Measurements from ENCODE around the genes ZNF467, ZNF775 and GIMAP6.

GRCh38 chr7:149772859-149773830 lies at the start of gene ZNF467:
ZNF467 (minus strand) TSS chr7:149773588.
- PRO-cap = no peak
- RAMPAGE, long total RNA = no peak

DNA sequence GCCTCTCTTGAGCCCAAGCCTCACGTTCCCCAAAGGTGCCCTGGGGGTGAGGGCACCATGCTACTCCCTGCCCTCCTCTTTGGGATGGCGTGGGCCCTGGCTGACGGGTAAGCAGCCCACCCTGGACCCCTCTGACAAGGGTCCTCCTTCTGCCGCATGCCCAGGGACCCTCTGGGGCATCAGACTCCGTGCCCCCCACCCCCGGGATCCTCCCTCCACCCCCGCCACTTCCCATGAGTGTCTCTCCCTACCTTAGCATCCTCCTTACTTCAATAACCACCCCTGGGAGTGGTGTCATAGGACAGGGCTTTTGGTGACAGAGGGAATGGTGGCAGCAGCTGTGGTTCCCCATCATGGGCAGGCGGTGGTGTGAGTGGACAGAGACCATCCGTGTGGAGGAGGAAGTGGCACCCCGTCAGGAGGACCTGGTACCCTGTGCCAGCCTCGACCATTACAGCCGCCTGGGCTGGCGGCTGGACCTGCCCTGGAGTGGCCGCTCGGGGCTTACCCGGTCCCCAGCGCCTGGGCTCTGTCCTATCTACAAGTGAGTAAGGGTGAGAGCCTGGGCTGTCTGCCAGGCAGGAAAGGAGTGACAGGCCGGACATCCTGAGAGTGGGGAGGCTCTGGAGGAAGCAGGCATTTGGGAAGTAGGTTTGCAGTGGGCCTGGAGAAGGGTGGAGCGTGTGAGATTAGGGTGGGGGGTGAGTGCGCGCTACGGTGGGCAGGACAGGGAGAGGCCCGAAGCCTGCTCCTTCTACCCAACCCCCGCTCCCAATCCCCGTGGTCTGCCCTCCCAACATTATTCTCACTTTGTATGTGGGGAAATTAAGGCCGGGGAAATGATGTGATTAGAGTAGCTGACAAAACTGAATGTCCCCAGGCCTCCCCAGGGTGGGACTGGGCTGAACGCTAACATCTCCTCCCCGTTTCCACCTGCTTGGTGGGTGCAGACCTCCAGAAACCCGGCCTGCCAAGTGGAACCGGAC lies 2.9 kb upstream of the ZNF467 start:
- PRO-cap = no peak
- RAMPAGE, long total RNA = no peak

GRCh38 chr7:149844172-149844927 lies 6.2 kb downstream of the ZNF862 start:
- PRO-cap = no peak
- RAMPAGE, long total RNA = no peak

DNA sequence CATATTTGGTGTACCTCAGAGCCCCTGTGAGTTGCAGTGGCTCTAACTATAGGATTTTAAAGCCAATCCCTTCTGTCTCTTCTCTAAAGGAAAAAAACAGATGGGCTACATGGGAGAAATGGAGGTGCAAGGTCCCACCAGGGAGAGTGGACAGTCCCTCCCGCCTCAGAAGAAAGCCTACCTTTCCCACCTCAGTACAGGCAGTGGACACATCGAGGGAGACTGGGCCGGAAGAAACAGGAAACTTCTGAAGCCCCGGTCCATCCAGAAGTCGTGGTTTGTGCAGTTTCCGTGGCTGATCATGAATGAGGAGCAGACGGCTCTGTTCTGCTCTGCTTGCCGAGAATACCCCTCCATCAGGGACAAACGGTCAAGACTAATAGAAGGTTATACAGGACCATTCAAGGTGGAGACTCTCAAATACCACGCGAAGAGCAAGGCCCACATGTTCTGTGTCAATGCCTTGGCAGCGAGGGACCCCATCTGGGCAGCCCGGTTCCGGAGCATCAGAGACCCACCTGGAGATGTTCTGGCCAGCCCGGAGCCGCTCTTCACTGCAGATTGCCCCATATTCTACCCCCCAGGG lies 9.6 kb downstream of the ZNF862 start:
- PRO-cap = no peak
- RAMPAGE, long total RNA = no peak

DNA sequence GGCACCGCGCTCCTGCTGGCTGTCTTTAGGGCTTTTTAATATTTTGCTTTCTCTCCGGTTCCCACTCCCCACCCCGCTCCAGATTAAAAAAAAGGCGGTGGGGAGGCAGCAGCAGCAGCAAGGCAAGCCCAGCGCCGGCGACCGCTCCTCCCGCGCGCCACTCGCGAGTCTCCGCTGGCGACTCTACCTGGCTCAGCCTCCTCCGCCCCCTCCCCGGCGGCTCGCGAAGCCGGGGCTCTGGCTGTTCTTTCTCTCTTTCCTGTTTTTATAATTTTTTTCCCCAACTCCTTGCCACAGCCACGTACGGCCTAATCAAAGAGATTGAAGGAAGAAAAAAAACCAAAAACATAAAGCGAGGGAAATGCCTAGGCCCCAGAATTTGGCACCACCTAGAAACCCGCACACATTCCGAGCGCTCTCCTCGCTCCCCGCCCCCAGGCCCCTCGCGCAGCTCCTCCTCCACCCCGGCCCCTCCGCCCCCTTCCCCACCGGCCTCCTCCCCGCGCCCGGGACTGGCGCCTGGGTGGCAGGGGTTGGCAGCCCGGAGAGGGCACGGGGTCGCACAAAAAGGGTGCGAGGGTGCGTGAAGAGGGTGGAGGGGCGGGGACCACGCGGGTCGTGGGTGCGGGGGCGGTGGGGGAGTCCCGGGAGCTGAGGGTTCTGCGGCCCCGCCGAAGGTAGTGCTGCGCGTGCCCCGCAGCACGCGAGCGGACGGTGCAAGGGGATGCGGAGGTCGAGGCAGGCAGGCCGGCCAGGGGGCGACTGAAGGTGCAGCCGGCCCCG lies 174.3 kb downstream of the ATP6V0E2 start:
- PRO-cap = no peak
- RAMPAGE, long total RNA = no peak

DNA sequence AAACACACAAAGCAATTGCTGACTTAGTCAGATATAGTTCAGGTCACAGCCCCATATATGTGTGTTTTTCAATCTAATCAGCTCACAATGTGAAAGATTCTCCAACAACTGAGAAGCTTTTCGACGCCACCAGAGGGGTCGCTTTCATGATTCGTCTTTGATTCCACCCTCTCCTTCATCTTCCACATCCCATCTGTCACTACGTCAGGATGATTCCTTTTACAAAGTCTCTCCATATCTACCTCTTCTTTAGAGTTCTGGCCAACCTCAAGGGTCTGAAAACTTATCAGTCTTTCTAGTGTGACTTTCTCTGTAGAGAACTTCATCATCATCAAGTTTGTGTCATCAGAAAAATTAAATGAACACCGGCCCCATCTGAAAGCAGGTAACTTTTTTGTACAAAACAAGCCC lies 188.6 kb upstream of the LRRC61 start:
- PRO-cap = no peak
- RAMPAGE, long total RNA = no peak

- PRO-cap = no peak
- RAMPAGE, long total RNA = no peak
Observed at GRCh38 chr7:150321961-150322811, 969 bp upstream of the LRRC61 start.

DNA sequence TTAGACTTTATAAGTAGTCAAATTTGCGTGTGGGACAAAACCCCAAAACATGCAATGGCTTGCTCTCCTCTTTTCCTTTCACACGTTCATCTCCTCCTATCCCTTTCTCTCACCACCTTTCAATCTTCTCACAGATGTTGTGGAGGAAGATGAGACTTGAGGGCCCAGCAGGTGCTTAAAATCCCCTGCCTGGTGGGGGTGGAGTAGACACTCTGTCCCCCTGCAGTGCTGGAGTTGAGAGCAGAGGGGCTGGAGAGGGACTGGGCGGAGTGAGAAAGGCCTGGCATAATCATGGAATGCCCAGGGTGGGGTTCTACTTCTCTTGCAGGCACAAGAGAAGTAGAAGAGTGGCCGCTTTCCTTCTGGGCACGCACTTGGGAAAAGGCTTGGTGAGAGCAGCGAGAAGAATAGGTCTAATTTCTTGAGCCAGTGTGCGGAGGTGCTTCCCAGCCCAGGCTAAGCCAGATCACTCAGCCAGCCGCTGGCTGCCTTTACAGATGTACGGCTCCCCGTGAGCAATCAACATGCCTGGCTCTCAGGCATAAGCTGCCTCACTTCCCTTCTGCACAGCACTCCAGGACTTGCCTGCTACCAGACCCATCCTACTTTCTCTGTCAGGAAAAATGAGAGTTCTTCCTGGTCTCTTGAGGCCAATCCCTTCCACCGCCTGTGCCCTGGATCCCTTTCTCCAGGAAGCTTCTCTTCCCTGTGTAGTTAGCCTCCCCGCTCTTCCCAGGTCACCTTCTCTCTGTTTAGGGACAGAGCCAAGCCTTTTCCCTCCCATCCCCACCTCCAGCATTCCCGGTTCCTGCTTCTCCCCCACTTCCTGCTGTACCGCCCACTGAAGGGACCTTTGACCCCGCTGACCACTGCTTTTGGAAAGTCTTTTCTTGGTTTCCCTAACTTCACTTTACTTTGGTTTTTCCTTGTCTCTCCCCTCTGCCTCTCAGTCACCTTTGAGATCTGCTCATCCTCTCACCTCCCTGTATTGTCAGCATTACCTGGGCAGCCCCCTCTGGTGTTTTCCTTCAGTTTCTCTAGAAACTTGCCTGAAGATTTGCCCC lies 1.0 kb upstream of the ACTR3C start:
- PRO-cap = no peak
- RAMPAGE, long total RNA = no peak

DNA sequence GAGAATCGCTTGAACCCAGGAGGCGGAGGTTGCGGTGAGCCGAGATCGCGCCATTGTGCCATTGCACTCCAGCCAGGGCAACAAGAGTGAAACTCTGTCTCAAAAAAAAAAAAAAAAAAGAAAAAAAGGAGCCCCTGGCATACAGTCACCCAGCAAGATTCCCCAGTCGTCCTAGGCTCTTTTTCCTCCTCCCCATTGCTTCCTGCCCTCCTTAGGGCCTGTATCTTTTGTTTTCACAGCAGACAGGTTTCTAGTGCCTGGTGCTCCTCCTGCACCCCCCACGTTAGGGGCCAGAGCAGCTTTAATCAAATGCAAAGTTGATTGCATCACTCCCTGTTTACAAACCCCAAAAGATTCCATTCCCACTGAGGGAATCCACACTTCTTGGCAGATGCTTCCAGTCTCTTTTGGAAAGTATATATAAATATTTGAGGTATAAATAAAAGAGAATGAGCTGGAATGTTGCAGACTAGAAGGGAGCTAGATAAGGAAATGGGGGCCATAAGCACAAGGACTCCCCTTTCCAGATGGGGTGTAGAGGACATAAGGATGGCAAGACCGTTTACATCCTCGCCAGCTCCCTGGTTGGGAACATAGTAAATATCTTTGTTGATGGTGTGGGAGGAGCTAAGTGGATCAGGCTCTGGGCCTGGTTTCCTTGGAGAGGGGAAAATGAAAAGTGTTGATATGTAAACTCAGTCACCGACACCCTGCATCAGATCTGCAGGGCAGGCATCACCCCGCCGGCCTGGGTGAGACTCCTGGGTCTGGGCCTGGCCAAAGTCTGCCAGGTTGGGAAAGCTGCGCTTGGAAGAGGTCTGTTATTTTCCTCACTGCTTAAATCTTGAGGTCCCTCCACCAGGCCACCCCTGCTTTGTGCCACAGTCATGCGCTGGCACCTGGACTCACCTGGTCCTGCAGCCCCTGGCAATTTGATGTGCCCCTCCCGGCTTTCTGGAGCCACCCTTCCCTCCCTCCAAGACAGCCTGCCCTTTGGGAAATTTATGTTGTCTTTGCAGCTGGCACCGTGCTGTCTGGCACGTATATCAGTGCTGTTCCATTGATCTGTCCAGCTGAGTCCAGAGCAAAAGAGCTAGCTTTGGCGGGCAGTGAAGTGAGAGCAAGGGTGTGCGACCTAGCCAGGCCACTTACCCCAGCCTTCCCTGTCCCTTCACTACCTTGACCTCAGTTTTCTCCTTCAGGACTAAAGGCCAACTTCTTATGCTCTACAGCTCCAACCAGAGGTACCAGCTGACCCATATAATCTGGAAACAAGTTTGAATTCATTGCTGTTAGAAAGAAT lies 6.0 kb downstream of the RARRES2 start:
- PRO-cap = no peak
- RAMPAGE, long total RNA = no peak

DNA sequence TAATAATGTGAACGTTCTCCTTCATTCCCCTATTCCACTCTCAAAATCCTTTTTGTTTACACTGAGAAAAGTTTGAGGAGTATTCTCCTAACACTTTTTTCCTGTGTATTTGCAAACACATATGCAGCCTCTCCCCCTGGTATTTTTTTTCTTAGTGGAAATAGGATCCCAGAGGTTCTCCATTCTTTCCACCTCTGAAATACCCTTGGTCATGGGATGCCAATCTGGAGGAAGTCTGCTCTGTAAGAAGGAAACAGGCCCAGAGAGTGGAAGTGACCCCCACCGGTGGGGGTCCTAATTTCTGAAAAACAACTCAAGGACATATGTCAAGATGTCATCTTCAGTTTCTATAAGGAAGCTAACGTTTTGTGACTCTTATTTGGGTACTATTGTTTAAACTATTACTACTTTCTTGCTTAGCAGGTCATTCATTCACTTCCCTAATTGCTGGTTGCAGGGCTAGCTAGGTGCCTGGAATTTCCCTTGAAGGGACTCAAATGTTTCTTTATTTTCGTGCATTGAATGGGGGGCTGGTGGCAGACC lies 2.0 kb upstream of the ZNF775 start:
- PRO-cap = no peak
- RAMPAGE, long total RNA = no peak

GRCh38 chr7:150379202-150379741 lies at the start of gene ZNF775:
ZNF775 (plus strand) TSS chr7:150379330.
- PRO-cap = no peak
- RAMPAGE, long total RNA = no peak

DNA sequence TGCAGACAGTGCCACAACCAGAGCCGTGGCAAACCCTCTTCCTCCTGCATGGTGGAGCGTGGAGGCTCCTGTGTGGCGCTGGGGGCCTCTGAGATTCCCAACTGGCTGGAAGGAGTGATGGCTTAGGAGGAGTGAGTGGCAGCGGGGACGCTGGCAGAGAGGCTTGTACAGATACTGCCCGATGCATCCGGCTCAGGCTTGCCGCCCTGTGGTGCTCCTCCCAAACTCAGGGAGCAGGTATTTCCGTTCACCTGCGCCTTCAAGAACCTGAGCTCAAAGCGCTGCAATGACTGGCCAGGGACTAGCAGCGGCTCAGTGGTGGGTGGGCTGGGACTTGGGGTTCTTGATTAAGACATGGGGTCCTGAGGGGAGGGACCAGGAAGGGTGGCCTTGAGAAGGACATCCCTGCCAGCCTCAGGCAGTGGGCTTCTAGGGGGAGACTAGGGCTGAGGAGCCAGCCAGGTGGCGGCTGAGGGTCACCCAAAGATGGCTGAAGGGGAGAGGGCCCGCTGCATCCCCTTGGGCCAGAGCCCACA lies 3.0 kb downstream of the ZNF775 start:
- PRO-cap = no peak
- RAMPAGE, long total RNA = no peak

- PRO-cap = no peak
- RAMPAGE, long total RNA = no peak
Observed at GRCh38 chr7:150385175-150385670, 6.1 kb downstream of the ZNF775 start.

- PRO-cap = no peak
- RAMPAGE, long total RNA = no peak
Observed at GRCh38 chr7:150404562-150405131, 829 bp upstream of the ENSG00000284691 start.

DNA sequence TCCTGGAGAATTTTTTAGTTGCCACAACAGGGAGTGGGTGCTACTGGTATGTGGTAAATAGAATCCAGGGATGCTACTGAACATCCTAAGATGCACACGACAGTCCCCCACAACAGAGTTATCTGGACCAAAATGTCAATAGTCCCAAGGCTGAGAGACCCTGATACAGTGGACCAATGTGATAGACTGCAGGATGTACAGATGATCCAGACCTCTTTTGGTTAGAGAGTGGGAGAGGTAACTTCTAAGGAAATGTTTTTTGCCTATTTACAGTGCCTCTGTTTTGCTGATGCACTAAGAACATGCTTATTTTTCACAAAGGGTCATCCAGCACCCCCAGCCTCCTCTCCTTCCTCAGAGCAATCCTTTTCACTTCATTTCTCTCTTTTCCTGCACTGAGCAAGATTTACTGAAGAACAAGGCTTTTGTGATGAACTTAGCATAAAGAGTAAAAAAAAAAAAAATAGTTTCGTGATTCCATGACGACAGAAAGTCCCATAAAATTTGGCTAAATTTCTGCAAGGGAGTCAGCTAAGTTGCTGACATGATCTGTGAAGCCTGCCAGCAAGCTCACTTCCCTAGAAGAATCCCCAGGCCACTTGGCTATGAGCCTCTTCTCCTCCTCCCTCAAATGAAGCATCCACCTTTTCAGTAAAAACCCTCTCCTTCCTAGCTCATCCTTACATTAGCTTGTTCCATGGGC lies 30.6 kb downstream of the GIMAP8 start:
- PRO-cap = no peak
- RAMPAGE, long total RNA = no peak

DNA sequence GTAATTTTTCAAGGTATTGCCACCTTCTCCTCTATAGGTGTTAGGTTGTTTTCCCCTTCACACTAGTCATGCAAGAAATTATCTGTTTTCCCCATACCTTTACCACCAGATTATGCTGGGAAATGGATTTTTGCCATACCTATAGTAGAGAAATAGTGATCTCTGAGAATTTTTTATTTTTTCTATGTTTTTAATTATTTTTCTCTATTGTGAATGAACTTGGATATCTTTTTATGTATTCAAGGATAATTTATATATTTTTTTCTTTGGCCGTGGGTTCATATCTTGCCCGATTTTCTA lies 3.5 kb downstream of the GIMAP7 start:
- PRO-cap = no peak
- RAMPAGE, long total RNA = no peak

- PRO-cap = no peak
- RAMPAGE, long total RNA = no peak
Observed at GRCh38 chr7:150519610-150520936, 5.4 kb downstream of the GIMAP7 start.

- PRO-cap = no peak
- RAMPAGE, long total RNA = no peak
Observed at GRCh38 chr7:150631934-150632950, at the start of gene GIMAP6. GIMAP6 (minus strand) TSS chr7:150632385.

GRCh38 chr7:150741927-150743051 lies 5.1 kb downstream of the GIMAP5 start:
- PRO-cap = no peak
- RAMPAGE, long total RNA = no peak

DNA sequence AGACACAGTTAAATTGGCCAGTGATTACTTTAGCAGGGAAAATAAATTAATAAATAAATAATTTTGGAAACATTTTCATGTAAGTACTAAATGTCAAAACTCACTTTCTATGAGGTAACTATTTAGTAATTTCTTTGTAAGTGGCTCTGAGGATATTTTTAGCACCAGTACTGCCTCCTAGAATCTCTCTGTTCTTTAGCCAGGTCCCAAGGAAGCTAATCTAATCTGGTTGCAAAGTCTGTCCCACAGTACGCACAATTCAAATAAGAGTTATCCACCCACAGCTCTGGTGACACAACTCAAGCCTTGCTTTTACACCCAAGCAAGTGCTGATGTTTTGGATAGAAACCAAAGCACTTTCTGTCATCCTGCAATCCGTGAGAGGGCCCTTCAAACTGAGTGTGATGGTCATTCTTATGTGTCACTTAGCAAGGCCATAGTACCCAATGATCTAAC lies 14.4 kb downstream of the GIMAP5 start:
- PRO-cap = no peak
- RAMPAGE, long total RNA = no peak